Testis (tissue), 5 donors: ENCODE measurements around the gene PLCE1.

GRCh38 chr10:92180474-92181183, 110.2 kb downstream of the CPEB3 start:
- PRO-cap, 3 experiments = no peak in any of the 3 experiments
- RAMPAGE, long total RNA, 2 experiments = no peak in any of the 2 experiments
- RRBS = no CpG with 5 or more reads among the region's 3 CpGs

- PRO-cap, 3 experiments = no peak in any of the 3 experiments
- RAMPAGE, long total RNA, 2 experiments = no peak in any of the 2 experiments
- RRBS = no CpG with 5 or more reads among the region's 21 CpGs
Measured at GRCh38 chr10:92239077-92239536, 51.8 kb downstream of the CPEB3 start.

DNA sequence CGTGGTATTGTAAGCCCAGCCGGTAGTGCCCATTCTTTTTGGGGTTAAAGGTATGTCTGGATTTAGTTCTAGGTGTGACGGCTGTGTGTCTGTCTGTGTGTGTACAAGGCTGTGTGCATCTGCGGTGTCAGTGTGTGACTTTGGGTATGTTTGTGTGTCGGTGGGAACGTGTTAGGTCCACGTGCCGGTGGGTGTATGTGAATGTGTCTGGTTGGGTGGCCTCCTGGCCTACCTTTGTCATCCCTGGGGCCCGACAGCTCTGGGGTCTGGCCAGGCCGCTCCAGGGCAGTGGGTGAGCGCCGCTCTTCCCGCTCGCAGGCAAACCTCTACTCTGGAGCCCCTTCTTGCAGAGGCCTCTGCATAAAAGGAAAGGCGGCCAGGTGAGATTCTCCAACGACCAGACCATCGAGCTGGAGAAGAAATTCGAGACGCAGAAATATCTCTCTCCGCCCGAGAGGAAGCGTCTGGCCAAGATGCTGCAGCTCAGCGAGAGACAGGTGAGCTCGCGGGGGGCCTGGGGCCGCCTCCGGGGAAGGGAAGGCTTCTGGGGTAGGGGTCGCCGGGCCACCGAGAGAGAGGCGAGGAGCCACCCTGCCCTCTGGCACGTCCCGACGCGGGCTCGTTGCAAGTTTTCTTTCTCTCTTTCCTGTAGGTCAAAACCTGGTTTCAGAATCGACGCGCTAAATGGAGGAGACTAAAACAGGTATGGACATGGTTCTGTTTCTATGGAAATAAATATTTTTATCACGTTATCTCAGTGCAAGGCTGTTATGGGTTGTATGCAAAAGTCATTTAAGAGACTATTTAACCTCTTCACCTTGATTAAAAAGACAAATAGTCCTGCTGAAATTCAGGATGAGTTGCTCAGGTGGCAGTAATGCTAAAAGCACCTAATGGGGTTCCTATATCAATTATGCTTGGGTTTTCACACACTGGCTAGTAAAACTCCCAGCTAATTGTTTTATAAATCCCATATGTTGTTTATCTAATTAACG, 2.6 kb downstream of the HHEX start:
- PRO-cap, 3 experiments = no peak in any of the 3 experiments
- RAMPAGE, long total RNA, 2 experiments = no peak in any of the 2 experiments
- RRBS = 12% methylated on average over 2 of the region's 41 CpGs

DNA sequence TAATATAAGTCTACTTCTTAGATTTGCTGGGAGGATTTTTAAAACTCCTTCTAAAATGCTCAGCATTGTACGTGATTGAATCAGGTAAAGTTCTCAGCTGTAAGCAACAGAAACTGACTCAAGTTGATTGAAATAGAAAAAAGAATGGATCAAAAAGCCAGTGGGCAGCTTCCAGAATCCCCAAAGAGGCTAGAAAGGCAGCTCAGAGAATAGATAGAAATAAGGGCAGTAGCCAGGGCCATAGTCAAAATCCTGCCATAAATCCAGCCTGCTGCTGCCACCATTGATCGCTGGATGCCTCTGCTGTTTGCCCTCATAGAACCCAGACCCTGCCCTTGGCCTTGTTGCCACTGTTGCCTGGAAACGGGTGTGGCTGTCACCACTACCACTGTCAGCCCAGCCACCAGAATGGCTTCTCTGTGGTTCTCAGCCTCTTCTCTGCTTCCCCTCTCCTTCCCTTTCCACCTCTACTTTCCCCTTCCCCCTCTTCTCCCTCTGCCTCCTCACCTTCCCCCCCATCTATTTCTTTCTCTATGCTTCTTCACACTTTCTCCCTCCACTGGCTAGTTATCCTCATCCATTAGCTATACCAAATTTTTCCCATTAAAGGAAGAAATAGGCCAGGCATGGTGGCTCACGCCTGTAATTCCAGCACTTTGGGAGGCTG, 57.8 kb downstream of the HHEX start:
- PRO-cap, 3 experiments = no peak in any of the 3 experiments
- RAMPAGE, long total RNA, 2 experiments = no peak in any of the 2 experiments
- RRBS = no CpG with 5 or more reads among the region's 4 CpGs

DNA sequence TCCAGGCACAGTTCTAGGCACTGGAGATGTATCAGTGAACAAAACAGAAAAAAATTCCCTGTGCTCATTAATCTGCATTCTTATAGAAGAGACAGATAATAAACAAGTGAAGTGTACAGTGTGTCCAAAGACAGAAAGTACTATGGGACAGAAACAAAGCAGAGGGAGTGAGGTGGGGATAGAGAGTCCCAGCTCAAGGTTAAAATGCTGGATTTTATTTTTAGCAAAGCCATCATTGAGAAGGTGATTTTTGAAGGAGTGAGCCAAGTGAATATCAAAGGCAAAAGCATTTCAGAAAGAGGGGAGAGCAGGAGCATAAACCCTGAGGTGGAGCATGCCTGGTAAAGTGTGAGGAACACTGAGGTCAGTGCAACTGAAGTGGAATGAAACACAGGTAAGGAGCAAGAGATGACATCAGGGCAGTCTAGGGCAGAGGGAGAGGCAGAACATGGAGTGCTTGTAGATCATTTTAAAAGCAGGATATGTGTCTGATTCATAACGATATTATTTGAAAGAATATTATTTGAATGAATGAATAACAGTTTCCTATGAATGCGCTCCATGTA, 21.7 kb upstream of the EXOC6 start:
- PRO-cap, 3 experiments = no peak in any of the 3 experiments
- RAMPAGE, long total RNA, 2 experiments = no peak in any of the 2 experiments
- RRBS = no CpG with 5 or more reads among the region's 2 CpGs

- PRO-cap, 3 experiments = peak in 3 of 3 experiments; most common plus-strand start chr10:92834520 (in 1); most common minus-strand start chr10:92834493 (in 3)
- RAMPAGE, long total RNA, 2 experiments = start-site peak on the plus strand in 2 of 2 experiments, at chr10:92834520-92834598 at its widest, 53 to 111 reads per replicate
- RRBS = no CpG with 5 or more reads among the region's 8 CpGs
Measured at GRCh38 chr10:92834364-92835048, 13.8 kb upstream of the EXOC6 start.

DNA sequence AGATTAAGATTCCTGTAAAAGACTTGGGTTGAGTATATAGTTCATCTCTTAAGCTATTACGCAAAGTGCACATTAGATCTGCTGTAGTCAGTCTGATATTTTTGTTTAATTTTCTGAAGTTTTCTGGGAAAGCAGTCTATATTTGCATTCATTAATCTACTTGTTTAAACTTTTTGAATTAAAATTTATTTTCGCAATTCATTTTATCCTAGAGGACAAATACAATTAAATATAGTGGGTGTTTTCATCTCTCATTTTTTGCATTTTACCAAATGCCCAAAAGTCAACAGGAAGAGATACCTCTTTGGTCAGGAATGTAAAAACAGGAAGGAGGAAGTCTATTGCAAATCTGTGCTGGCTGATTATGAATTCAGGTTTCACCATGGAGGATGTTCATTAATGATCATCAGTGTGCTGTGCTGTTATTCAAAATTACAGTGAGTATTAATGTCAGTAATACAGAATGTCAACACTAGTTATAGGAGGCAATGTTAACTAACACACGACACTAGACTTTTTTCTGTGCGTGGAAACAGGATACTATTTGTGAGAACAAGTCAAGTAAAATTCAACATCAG, 24.6 kb downstream of the EXOC6 start:
- PRO-cap, 3 experiments = no peak in any of the 3 experiments
- RAMPAGE, long total RNA, 2 experiments = no peak in any of the 2 experiments
- RRBS = no CpG with 5 or more reads among the region's 4 CpGs

DNA sequence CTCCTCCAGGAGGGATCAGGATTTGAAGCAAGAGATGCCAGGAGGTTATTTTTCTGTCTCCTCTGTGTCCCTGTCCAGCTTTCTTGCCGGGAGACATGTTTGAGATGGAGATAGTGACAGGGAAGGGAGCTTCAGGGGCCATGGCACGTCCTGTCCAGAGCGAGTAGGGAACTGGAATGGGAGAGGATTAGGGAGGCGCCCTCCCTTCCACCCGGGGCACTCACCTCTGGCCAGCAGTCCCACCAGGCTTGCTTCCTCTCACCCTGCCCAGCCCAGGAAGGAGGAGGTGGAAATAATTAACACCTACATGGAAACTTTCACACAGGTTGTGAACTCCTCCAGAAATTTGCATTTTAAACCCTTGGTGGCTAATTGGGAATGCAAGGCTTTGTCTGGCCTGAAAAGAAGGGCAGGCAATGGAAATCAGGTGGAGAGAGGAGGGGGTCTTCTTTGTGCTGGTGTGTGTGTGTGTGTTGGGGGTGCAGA, 199.2 kb downstream of the CYP26A1 start:
- PRO-cap, 3 experiments = no peak in any of the 3 experiments
- RAMPAGE, long total RNA, 2 experiments = no peak in any of the 2 experiments
- RRBS = no CpG with 5 or more reads among the region's 5 CpGs

GRCh38 chr10:93281119-93281596, 201.0 kb downstream of the MYOF start:
- PRO-cap, 3 experiments = no peak in any of the 3 experiments
- RAMPAGE, long total RNA, 2 experiments = no peak in any of the 2 experiments
- RRBS = no CpG with 5 or more reads among the region's 4 CpGs

DNA sequence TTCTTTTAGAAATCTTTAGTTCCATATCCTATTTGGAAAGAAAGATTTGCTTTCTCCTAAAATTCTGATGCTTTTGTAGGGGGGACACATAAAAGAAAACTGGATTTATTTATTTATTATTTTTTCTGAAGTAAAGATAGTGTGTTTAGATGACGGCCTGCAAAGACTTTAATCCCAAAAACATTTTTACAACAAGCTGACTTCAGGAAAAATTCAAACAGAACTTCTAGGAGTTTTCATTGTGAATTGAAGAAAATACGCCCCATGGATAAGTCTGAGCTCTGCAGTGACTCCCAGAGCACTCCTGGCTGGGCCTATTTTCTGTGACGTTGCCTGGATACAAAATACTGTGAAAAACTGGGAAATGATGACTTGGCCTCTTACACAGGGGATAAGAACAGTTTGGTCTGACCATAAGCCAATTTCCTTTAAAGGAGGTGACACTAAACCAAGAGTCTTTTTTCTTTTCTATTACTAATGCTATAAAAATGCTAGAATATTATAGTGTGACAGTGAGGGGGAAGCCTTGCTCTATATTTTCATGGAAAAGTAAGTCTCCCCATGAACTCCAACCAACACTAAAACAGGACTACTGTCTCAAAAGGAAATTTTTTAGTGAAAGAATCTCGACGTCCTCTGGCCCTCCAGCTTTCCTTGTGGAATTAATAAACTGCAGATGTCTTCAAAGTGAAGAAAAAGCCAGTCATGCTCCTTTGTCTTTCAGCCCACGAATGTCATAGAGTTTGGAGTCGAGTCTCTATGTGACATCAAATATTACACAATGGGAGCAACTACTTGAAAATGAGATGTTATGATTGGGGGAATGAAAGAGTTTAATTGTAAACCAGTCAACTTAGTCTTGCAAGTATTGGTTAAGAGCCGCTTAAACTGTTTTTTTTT, 45.5 kb downstream of the MYOF start:
- PRO-cap, 3 experiments = peak in 3 of 3 experiments; most common plus-strand start position 502 of the sequence (in 2); most common minus-strand start position 283 of the sequence (in 2)
- RAMPAGE, long total RNA, 2 experiments = no peak in any of the 2 experiments
- RRBS = no CpG with 5 or more reads among the region's 8 CpGs

DNA sequence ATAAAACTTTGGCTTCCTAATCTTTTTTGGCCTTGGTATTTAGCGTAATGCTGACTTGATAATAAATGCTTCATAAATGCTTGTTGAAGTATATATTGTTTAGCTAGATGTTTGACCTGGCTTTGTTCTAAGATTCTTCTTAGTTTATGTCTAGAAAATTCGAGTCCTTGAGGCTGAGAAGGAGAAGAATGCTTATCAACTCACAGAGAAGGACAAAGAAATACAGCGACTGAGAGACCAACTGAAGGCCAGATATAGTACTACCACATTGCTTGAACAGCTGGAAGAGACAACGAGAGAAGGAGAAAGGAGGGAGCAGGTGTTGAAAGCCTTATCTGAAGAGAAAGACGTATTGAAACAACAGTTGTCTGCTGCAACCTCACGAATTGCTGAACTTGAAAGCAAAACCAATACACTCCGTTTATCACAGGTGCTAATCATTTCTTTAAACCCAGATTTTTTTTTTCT, 6.6 kb downstream of the CEP55 start:
- PRO-cap, 3 experiments = no peak in any of the 3 experiments
- RAMPAGE, long total RNA, 2 experiments = no peak in any of the 2 experiments
- RRBS = no CpG with 5 or more reads among the region's 7 CpGs

- PRO-cap, 3 experiments = no peak in any of the 3 experiments
- RAMPAGE, long total RNA, 2 experiments = no peak in any of the 2 experiments
- RRBS = no CpG with 5 or more reads among the region's 8 CpGs
Measured at GRCh38 chr10:93702001-93702287, 448 bp downstream of the FRA10AC1 start.

GRCh38 chr10:93703216-93703451, 742 bp upstream of the FRA10AC1 start:
- PRO-cap, 3 experiments = no peak in any of the 3 experiments
- RAMPAGE, long total RNA, 2 experiments = no peak in any of the 2 experiments
- RRBS = no CpG with 5 or more reads among the region's 8 CpGs

DNA sequence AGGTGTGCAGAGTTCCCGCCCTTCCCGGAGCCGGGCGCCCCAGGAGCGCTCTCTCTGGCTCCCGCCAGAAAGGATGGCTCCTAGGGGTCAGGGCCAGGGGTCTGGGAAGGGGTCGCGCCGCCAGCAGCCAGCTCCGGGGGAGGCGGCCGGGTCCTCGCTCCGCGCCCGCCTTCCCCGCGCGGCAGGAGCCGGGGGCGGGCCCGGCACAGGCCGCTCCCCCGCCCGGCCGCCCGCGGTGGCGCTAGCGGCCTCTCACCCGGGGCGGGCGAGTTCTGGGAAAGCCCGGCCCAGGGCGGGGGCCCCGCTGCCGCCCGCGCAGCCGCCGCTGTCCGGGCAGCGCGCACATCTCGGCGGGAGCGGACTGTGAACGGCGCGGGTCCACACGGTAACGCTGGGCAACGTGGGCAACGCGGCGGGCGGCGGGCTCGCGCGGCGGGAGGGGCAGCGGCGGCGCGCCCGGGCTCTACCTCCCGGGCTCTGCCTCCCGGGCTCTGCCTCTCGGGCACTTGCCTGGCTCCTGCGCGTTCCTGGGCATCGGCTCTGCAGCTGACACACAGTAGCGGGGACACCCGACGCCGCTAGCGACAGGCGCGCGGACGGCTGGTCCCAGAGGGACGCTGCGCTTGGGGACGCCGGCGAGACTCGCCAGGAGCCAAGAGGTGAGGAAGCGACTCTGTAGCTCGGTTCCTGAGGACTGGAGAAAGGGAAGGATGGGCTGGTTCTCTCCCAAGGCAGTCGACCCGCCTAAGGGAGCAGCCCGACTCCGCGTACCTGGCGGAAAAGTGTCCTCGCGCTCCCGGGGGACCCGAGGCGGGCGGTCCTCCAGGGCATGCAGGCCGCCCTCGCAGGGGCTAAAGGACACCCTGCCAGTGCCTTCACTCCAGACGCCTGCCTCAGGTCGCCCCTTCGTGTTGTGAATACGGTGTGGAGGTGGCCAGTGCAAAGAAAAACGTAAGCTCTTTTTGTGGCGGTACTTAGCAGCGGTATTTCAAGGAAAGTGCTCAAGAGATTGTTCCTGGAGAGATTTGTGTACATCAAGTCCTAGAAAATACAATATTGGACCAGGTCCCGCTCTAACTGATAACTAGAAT, at the start of gene PLCE1:
TSS of gene PLCE1 (plus strand) at position 332 of the 1,091 bp plus-strand sequence.
- PRO-cap, 3 experiments = peak in 3 of 3 experiments; most common plus-strand start position 268 of the sequence (in 3); most common minus-strand start position 171 of the sequence (in 1)
- RAMPAGE, long total RNA, 2 experiments = start-site peak on the plus strand in 1 of 2 experiments, centred at position 471 of the sequence, 21 reads per replicate
- RRBS = 2% methylated on average over 26 of the region's 112 CpGs

DNA sequence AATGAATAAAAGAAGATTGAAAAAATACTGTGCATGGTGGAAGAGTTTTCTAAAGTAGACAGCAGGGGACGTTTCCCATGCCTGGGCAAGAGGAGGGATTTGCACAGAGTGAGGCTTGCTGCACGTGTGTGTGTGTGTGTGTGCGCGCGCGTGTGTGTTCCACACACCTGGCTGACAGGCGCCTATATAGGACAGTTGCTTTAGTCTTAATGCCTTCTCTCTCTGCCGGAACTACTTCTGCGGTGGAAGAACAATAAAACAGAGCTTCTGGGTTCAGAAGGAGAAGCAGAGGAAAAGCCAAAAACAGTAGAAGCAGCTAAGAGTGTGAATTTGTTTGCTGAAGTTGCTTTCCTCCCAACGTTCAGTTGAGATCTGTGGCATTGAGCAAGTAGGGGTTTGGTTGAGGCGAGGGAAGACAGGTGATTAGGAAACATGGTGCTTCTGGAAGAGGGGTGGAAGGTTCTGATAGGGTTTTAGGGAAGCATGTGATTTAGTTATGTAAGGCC, 2.3 kb downstream of the PLCE1 start:
- PRO-cap, 3 experiments = no peak in any of the 3 experiments
- RAMPAGE, long total RNA, 2 experiments = no peak in any of the 2 experiments
- RRBS = no CpG with 5 or more reads among the region's 11 CpGs

DNA sequence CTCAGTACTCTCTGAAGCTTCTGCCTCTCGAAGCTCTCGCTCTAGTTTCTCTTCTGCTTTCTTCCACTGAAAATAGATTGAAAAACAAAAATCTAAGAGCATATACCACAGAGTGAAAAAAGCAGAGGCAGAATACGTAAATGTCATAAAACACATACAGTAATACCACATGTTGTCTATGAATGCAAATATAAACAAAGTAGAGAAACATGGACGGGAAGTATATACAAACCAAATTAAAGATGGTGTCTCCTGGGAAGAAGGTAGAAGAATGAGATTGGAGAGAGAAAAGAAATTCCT, 17.9 kb downstream of the NOC3L start:
- PRO-cap, 3 experiments = no peak in any of the 3 experiments
- RAMPAGE, long total RNA, 2 experiments = no peak in any of the 2 experiments
- RRBS = no CpG with 5 or more reads among the region's 4 CpGs

GRCh38 chr10:94361485-94361934, 1.2 kb downstream of the NOC3L start:
- PRO-cap, 3 experiments = no peak in any of the 3 experiments
- RAMPAGE, long total RNA, 2 experiments = no peak in any of the 2 experiments
- RRBS = no CpG with 5 or more reads among the region's 4 CpGs

GRCh38 chr10:94687648-94687926, 4.1 kb downstream of the CYP2C18 start:
- PRO-cap, 3 experiments = no peak in any of the 3 experiments
- RAMPAGE, long total RNA, 2 experiments = no peak in any of the 2 experiments
- RRBS = no CpG with 5 or more reads among the region's 1 CpG

DNA sequence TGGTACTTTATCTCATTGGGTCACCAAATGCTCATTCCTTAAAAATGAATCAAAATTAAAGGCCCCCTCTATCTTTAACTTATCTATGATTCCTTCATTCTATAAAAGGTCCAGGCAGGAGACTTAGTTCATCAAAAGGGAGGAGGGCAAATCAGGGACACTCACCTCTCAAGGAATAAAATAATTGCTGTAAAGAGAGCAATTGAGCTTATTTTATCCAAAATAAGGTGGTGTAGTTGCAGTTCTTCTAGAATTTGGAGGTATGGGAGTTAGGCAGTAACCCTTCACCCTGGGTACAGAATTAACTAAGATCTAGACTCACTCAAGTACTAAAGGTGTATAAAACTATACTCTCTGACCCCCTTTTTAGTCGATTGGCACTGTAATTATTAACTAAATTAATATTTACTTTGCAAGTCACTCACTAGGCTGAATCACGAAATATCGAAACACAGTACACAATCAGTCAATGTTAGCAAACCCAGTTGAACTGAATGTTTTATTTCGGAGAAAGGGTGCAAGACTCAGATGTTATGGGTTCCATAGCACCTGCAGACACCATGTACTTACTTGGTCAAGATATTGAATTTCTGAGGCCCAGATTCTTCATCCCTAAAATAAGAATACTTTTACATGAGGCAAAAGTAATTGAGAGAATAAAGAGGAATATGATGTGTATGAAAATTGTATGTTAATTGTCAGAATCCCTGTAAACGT, 14.7 kb upstream of the CYP2C19 start:
- PRO-cap, 3 experiments = no peak in any of the 3 experiments
- RAMPAGE, long total RNA, 2 experiments = no peak in any of the 2 experiments
- RRBS = no CpG with 5 or more reads among the region's 5 CpGs

- PRO-cap, 3 experiments = no peak in any of the 3 experiments
- RAMPAGE, long total RNA, 2 experiments = start-site peak on the minus strand in 1 of 2 experiments, at chr10:95071072-95071434 at its widest, 5 reads per replicate
- RRBS = no CpG with 5 or more reads among the region's 4 CpGs
Measured at GRCh38 chr10:95071029-95071694, 1.9 kb upstream of the CYP2C8 start.